Adrenal gland (tissue), 7 donors: Measurements from ENCODE around the genes ATXN2 and PTPN11.

GRCh38 chr12:111569851-111570607 lies 29.1 kb downstream of the ATXN2 start:
- PRO-cap, 3 experiments: no peak in any of the 3 experiments
- RAMPAGE, long total RNA, 4 experiments: no peak in any of the 4 experiments
- RRBS: no CpG with 5 or more reads among the region's 9 CpGs

- PRO-cap, 3 experiments: peak in 3 of 3 experiments; most common plus-strand start chr12:111599620 (in 2); most common minus-strand start chr12:111599288 (in 1)
- RAMPAGE, long total RNA, 4 experiments: start-site peak on the plus strand in 1 of 4 experiments, at chr12:111599596-111599641 at its widest, 8 reads per replicate; start-site peak on the minus strand in 1 of 4 experiments, at chr12:111599288-111599320 at its widest, 5 reads per replicate
- RRBS: 1% methylated on average over 74 of the region's 112 CpGs
These were observed at the start of gene ATXN2 for GRCh38 chr12:111599038-111599929. ATXN2 (minus strand) TSS chr12:111599315.

DNA sequence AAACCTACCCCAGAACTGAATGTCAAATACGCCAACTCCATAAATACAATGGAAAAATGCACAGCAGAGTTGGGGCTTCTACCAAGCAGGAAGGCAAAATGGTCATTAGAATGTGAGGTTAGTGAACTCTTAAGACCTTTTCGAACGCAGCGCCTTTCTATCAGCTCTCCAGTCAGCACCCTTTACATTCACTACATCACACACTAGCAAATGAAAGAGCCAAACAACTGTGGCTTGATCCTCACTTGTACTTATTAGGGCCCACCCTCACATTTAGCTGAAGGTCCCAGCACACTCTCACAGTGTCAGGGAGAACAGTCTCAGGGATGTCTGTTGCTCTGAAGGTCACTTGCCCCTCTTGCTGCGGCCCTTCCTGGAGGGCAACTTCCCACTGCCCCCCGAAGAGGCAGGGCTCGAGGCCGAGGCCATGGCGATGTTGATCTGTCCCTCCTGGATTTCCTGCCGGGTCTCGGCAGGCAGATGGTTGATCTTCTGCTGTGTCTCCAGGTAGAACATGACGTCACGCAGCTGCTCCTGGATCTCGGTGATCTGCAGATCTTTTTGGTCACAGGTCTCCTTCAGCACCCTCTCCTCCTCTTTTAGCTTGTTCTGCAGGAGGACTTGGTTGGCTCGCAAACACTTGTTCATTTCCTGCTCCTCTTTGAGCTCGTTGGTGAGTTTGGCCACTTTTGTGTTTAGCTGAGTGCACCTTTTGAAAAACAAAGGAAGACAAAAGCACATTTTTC lies 41.7 kb downstream of the BRAP start:
- PRO-cap, 3 experiments: no peak in any of the 3 experiments
- RAMPAGE, long total RNA, 4 experiments: no peak in any of the 4 experiments
- RRBS: no CpG with 5 or more reads among the region's 16 CpGs

DNA sequence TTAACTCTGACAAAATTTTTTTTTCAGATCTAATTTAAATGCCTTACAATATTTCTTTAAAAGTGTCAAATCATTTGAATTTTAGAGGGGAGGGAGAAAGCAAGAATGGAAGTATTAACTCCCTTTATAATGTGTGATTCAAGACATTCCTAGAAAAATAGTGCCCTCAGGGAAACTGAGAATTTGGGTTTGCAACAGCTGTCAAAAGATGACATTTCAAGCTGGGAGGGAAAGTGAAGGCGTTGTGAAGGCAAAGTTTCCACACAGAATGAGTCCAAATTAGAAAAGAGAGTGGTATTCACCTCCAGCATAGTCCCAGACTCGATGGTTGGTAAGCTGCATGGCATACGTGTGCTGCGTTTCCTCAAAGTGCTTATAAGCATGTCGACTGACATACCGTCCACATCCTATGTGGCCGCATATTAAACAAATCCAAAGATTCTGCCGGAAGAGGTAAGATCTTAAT lies 26.8 kb downstream of the BRAP start:
- PRO-cap, 3 experiments: no peak in any of the 3 experiments
- RAMPAGE, long total RNA, 4 experiments: no peak in any of the 4 experiments
- RRBS: no CpG with 5 or more reads among the region's 8 CpGs

- PRO-cap, 3 experiments: no peak in any of the 3 experiments
- RAMPAGE, long total RNA, 4 experiments: no peak in any of the 4 experiments
- RRBS: no CpG with 5 or more reads among the region's 3 CpGs
These were observed 20.8 kb downstream of the BRAP start for GRCh38 chr12:111664735-111665615.

GRCh38 chr12:111775198-111776554 lies 8.9 kb downstream of the ALDH2 start:
- PRO-cap, 3 experiments: peak in 3 of 3 experiments; most common plus-strand start chr12:111775762 (in 1); most common minus-strand start chr12:111775645 (in 2)
- RAMPAGE, long total RNA, 4 experiments: no peak in any of the 4 experiments
- RRBS: no CpG with 5 or more reads among the region's 22 CpGs

DNA sequence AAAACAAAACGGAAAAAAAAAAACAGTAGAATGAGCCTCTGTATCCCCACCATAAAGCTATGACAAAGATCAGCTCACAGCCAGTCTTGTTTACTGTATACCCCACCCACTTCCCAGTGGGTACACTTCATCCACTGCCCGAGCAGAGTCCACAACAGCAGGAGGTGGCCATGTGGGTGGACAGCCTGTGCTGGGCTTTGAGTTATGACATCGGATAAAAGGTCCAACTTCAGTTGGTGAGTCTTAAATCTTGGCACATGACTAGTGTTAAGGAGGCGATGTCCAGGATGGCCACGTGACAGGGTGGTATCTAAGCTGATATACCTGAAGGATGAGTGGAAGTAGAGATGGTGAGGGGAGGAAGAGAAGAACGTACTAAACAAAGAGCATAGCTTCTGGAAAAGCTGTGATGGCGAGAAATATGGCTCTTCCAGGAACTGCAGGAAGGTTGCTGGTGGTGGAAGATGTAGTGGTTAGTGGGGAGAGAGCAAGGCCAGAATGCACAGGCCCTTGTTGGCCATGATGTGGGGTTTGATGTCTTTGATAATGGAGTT lies 34.7 kb upstream of the MAPKAPK5 start:
- PRO-cap, 3 experiments: no peak in any of the 3 experiments
- RAMPAGE, long total RNA, 4 experiments: no peak in any of the 4 experiments
- RRBS: no CpG with 5 or more reads among the region's 7 CpGs

- PRO-cap, 3 experiments: no peak in any of the 3 experiments
- RAMPAGE, long total RNA, 4 experiments: start-site peak on the plus strand in 1 of 4 experiments, at chr12:111885884-111886076 at its widest, 18 reads per replicate
- RRBS: no CpG with 5 or more reads among the region's 4 CpGs
These were observed 43.7 kb downstream of the MAPKAPK5 start for GRCh38 chr12:111885651-111886119.

GRCh38 chr12:112162874-112163809 lies 37.8 kb downstream of the TRAFD1 start:
- PRO-cap, 3 experiments: no peak in any of the 3 experiments
- RAMPAGE, long total RNA, 4 experiments: no peak in any of the 4 experiments
- RRBS: 94% methylated on average over 5 of the region's 30 CpGs

DNA sequence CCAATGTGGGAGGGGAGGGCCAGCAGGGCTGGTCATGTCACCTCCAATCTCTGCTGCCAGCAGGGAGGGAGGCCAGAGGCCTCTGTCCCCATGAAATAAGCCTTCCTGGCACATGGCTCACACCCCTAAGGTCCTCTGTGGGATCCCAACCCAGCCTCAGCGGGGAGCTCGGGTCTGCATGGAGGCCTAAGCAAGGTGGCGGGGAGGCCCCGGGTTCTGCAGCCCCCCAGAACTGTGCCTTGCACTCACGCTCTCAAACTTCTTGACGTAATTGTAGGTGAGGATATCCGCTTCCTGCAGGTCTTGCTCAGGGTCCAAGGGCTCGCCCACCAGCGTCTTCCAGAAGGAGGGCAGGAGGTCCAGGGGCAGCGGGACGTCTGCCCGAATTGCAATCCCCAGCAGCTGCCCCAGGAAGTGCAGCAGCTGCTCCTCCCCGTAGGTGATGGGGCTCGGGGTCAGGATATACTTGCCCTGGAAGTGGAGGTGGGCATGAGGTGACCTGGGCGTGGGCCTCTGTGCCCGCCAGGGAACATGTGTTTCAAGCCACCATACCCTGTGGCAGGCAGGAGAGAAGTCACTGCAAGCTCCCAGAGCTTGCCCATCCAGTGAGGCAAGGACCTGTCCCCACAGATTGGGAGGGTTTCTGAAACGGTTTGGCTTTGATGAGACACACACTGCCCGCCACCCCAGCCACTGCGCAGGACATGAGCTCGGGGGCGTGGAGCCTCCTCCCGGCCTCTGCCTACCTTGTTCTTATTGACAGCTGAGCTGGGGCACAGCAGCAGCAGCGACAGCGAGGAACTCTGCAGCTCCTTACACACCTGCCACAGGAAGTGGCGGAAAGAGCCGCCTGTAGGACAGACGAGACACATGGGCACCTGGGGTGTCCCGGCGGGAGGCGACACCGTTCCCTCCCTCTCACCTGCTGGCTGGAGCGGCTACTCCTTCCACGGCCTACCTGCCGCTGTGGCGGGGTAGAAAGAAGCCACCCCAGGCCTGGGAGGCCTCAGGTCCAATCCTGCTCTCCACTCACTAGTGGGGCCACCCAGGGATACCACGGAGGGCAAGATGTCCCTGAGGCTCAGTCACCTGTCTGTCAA lies 42.1 kb downstream of the TRAFD1 start:
- PRO-cap, 3 experiments: no peak in any of the 3 experiments
- RAMPAGE, long total RNA, 4 experiments: no peak in any of the 4 experiments
- RRBS: no CpG with 5 or more reads among the region's 36 CpGs

GRCh38 chr12:112283954-112284712 lies 98.1 kb downstream of the HECTD4 start:
- PRO-cap, 3 experiments: no peak in any of the 3 experiments
- RAMPAGE, long total RNA, 4 experiments: no peak in any of the 4 experiments
- RRBS: no CpG with 5 or more reads among the region's 3 CpGs

GRCh38 chr12:112418870-112419932 lies at the start of gene PTPN11:
PTPN11 (plus strand) TSS chr12:112418947.
- PRO-cap, 3 experiments: peak in 3 of 3 experiments; most common plus-strand start chr12:112419517 (in 3); most common minus-strand start chr12:112419446 (in 2)
- RAMPAGE, long total RNA, 4 experiments: start-site peak on the plus strand in 4 of 4 experiments, at chr12:112418901-112418976 at its widest, 485 to 2,117 reads per replicate
- RRBS: 2% methylated on average over 24 of the region's 86 CpGs

DNA sequence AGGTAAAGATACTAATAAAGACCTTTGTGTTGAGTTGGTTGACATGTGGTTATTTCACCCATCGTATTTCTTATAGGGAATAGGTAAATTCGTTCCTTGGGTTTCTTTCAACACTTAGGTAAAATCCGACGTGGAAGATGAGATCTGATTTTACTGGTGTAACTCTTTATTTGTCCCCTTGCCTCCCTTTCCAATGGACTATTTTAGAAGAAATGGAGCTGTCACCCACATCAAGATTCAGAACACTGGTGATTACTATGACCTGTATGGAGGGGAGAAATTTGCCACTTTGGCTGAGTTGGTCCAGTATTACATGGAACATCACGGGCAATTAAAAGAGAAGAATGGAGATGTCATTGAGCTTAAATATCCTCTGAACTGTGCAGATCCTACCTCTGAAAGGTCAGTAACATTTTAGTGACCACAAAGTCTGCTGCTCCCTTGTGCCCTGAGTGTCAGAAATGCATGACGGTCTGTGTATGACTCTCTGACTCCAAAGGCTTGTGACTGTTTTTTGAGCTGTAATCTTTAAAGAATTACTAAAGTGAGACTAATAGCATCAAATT lies 31.4 kb downstream of the PTPN11 start:
- PRO-cap, 3 experiments: no peak in any of the 3 experiments
- RAMPAGE, long total RNA, 4 experiments: no peak in any of the 4 experiments
- RRBS: no CpG with 5 or more reads among the region's 6 CpGs

GRCh38 chr12:112599887-112600278 lies 181.1 kb downstream of the PTPN11 start:
- PRO-cap, 3 experiments: no peak in any of the 3 experiments
- RAMPAGE, long total RNA, 4 experiments: no peak in any of the 4 experiments
- RRBS: 71% methylated on average over 2 of the region's 3 CpGs

- PRO-cap, 3 experiments: no peak in any of the 3 experiments
- RAMPAGE, long total RNA, 4 experiments: no peak in any of the 4 experiments
- RRBS: no CpG with 5 or more reads among the region's 27 CpGs
These were observed 170.2 kb upstream of the RPH3A start for GRCh38 chr12:112621308-112621787.

DNA sequence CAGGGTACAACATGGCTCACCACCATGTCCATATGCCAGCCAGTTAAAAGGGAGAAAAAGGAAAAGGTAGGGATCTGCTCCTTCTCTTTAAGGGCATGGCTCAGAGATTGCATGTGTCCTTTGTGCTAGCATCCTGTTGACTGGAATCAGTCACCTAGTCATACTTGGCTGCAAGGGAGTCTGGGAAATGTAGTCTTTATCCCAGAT lies 86.5 kb upstream of the RPH3A start:
- PRO-cap, 3 experiments: no peak in any of the 3 experiments
- RAMPAGE, long total RNA, 4 experiments: no peak in any of the 4 experiments

GRCh38 chr12:113040452-113041179 lies 15.9 kb upstream of the DTX1 start:
- PRO-cap, 3 experiments: peak in 2 of 3 experiments; most common plus-strand start chr12:113040928 (in 1); most common minus-strand start chr12:113040707 (in 1)
- RAMPAGE, long total RNA, 4 experiments: no peak in any of the 4 experiments
- RRBS: no CpG with 5 or more reads among the region's 11 CpGs

- PRO-cap, 3 experiments: no peak in any of the 3 experiments
- RAMPAGE, long total RNA, 4 experiments: no peak in any of the 4 experiments
- RRBS: 71% methylated on average over 3 of the region's 12 CpGs
These were observed 563 bp upstream of the DTX1 start for GRCh38 chr12:113055778-113056556.

- PRO-cap, 3 experiments: no peak in any of the 3 experiments
- RAMPAGE, long total RNA, 4 experiments: no peak in any of the 4 experiments
- RRBS: 2% methylated on average over 16 of the region's 49 CpGs
These were observed 3.8 kb downstream of the CFAP73 start for GRCh38 chr12:113153205-113153767.

GRCh38 chr12:113161193-113162198 lies 12.0 kb downstream of the CFAP73 start:
- PRO-cap, 3 experiments: no peak in any of the 3 experiments
- RAMPAGE, long total RNA, 4 experiments: no peak in any of the 4 experiments
- RRBS: no CpG with 5 or more reads among the region's 43 CpGs